H9 (cell line): Measurements from ENCODE around the genes ACSS2 and SPAG4.

GRCh38 chr20:34311337-34312088, 8.4 kb upstream of the AHCY start:
- PRO-cap, result bidirectional peak, plus-strand start at chr20:34311641, minus-strand start at chr20:34311643

DNA sequence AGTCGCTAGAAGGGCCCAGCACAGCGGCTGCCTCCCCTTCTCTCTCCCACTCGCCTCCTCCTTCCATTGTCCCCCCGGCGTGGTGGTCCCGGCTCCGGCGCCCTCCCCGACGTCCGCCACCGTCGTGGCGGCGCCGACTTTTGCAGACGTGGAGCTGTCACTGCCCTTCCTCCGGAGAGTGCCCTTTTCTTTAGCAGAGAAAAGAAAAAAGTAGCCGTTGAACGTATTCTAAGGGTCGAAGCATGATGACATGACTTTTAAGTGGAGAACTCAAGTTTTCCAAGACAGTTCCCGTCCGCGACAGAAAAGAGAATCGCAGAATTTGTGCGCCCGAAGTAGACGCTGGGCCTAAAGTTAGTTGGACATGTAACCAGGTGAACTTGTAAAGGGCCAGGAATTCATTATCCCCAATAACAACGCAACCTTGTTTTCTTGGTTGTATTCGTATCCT, 774 bp downstream of the ITCH start:
- PRO-cap, result unidirectional peak, minus-strand start at position 142 of the sequence

DNA sequence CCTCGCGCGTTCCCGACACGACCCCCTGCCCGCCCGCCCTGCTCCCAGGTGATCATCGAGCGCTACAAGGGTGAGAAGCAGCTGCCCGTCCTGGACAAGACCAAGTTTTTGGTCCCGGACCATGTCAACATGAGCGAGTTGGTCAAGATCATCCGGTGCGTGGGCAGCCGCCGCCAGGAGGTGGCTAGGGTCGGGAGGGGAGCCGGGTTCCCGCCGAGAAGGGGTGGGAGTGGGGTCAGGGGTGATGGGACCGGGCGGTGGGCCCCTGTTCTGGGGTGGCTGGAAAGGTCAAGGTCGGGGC, 731 bp downstream of the MAP1LC3A start:
- PRO-cap, result no peak

DNA sequence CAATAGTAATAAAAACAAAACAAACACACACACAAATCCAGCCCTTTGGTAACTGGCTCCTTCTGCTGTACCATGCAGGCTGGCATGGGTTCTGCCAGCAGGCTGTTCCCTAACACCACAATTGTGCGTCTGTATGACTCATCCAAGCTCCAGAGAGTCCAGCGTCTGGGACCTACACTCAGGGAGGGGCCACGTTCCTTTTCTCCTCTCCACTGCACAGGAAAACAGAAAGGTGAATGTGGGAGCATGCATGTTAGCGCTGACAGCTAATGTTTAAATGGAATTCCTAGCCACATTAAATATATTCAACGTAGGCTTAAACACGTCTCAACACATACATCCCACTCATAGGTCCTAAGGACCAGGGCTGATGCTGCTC, 20.7 kb downstream of the MAP1LC3A start:
- PRO-cap, result no peak

- PRO-cap, result no peak
These were observed 1.4 kb downstream of the TP53INP2 start for GRCh38 chr20:34705262-34706317.

DNA sequence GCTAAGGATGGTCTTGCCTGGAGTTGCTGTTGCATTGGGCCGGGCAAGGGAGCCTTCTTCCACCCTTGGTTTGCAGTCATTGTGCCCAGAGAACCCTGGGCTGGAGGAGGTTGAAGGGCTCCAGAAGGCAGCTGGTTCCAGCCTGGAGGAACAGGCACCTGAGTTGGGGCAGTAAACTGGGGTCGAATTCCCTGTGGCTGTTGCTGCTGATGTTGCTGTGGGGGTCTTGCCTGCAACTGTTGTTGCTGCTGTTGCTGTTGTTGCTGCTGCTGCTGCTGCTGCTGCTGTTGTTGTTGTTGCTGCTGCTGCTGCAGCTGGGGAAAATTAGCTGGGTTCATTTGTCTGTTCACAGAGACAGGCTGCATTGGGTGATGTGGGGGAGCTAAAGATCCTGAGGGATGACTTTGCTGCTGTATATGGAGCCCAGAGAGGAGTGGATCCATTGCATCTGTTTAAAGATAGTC, 53.5 kb downstream of the TP53INP2 start:
- PRO-cap, result no peak

GRCh38 chr20:34763156-34763709, 59.1 kb downstream of the TP53INP2 start:
- PRO-cap, result no peak

- PRO-cap, result bidirectional peak, plus-strand start at chr20:34876614, minus-strand start at chr20:34876263
These were observed at the start of gene ACSS2 for GRCh38 chr20:34876510-34877102. TSS of gene ACSS2 (plus strand) at chr20:34876612.

DNA sequence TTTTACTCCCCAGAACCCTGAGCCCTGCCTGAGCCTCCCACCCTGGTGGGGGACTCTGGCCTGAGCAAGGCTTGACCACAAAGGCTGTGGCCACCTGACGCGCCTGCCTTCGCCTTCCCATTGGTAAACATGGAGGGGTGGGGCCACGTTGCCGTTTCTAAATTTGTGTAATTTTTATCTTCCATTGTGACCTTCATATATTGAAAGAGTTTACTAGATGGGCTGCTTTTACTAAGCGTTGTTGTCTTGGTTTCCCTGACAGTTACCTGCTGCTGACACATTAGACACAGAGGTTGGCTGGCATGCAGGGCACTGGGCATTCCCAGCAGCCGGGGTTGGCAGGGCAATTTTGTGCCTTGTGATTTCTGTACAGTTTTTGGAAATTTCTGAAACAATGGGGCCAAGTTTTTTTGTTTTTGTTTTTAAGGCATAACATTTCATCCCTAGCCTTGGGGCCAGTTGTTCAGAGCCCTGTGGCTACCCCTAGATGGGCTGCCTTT, 27.0 kb downstream of the MYH7B start:
- PRO-cap, result no peak

DNA sequence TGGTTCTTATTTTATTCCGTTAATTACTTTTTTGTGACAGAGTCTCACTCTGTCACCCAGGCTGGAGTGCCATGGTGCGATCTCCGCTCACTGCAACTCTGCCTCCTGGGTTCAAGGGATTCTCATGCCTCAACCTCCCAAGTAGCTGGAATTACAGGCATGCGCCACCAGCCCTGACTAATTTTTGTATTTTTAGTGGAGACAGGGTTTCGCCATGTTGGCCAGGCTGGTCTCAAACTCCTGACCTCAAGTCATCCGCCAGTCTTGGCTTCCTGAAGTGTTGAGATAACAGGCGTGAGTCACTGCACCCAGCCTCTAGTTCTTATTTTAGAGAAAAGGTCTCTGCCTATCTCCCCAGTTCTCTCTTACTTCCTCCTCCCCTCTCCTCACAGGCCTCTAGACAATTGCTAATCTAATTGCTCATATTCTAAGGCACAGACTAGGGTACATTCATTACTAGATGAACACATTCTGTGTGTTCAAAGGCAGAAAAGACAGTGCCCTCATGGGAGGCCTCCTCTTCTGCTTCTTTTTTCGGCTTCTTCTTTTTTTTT, 27.0 kb downstream of the EDEM2 start:
- PRO-cap, result no peak

DNA sequence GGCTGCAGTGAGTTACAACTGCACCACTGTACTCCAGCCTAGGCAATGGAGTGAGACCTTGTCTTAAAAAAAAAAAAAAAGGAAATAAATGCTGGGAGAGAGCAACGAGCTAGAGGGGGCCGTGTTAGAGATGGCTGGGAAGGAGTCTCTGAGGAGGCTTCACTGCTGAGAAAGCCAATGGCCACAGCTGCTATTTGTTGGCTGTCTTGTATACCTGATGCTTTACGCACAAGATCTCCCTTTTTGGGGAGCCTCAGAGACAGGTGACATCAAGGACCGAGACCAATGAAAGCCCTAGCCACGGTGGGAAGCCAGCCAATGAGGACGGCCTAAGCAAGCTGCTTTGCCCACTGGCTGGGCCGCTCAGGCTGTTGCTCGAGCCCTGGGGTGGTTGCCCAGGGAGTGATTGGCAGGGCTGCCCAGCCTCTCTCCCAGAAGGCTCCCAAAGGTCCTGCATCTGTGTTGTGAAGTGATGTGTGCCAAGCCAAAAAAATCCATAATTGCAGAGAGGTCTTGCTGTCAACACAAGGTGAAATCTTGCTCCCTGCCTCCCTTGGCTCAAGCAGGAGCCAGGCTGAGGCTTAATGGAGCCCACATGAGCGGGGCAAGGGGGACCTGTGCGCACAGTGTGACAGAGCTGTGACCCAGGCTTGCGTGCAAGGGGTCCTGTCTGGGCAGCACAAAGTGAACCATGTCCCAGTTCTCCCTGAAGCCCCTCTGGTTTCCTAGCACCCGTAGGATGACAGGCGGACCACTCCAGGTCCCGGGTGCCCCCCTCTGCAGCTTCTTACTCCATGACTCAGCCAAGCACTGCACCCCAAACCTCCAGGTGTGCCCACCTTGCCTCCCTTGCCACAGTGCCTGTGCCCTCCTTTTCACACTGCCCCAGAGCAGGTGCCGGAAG, 4.3 kb downstream of the MMP24OS start:
- PRO-cap, result no peak

DNA sequence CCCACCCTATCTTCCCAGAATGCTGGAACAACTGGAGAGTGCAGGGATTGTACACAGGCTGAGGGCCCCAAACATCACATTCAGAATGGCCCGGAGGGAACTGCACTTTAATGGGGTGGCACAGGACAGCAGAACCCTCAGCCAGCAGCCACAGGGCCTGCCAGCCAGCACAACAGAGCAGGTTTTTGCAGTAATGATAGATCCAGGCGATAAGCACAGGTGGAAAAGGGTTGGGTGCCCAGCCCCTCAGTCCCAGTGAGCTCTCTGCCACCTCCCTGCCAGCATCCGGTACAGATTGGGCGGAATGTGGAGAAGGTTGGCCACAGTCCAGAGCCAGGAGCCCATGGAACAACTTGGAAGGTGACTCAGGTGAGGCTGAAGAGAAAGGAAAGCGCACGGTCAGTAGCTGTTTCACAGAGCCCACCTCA, 924 bp upstream of the MMP24OS start:
- PRO-cap, result no peak

DNA sequence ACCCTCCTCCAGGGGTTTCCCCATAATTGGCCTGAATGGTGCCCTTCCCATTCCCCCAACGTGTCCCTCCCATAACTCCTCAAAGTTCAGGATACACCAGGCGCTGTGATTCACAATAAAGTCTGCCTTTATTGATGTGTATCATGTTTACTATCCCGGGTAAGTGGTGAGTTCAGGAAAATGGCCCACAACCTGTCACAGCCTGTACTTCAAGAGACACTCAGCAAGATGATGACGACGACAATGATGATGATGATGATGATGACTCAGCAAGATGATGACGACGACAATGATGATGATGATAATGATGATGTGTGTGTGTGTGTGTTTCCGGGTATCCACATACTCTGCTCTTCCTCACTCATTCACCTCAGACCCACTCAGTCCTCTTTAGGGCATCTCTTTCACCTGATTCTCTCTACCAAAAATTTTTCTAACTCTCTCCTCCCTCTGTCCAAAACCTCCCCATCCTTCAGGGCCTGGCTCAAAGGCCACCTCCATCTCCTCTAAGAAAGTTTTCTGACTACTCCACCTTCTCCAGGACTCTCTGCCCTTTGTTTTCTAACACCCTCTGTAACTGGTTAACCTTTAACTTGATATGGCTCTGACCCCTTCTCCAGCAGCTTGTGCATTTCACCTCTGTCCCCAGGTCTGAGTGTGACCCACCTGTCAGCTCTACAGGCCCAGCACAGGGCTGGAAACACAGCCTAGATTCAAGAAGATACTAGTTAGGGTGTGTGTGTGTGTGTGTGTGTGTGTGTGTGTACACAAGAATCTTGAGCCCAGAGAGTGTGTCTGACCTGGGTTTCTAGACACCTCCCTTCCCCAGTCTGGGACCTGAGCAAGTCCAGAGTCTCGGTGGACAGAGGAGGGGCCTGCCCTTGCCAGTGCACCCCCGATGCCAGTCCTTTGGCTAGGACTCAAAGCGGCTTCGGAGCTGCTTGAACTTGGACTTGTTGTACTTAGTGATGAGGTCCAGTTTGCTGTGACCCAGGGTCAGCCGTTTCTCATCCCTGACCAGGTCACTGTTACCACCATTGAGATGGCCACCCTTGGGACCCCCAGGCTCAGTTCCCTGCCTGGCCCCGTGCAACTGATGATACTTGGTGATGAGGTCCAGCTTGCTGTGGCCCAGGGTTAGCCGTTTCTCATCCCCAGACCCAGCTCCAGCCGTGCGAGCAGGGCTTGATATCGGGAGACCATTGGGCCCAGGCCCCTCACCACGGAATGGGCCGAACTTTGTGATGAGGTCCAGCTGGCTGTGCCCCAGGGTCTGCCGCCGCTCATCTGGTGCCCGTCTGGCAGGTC, 1.5 kb upstream of the EIF6 start:
- PRO-cap, result no peak

DNA sequence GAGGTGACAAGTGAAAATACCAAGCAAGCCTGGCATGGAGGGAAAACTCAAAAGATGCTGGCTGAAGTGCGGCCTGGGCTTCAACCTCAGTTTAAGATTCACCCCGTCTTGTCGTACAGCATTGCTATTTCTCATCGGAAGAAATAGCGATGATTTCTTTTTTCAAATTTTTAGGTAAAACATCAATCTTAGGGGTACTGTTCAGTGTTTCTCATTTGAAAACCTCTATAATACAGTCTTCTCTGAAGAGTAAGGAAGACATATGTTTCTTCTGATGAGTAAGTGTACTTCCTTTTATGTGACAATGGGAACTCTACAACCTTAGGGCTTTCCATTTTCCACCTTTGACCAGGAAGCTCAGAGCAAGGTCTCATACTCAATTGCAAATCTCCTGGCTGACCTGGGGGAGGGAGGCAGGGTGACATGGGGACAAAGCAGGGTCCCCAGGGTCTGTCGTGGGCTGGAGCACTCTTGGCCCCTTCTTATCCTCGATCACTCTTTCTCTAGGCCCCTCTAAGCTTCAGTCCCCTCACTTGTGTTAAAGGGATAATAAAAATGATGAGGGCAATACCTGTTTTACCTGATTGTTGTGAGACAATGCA, 8.1 kb upstream of the FAM83C start:
- PRO-cap, result no peak

GRCh38 chr20:35493298-35493627, 36.2 kb downstream of the C20orf173 start:
- PRO-cap, result no peak

GRCh38 chr20:35556907-35557704, 15.2 kb downstream of the ERGIC3 start:
- PRO-cap, result no peak

DNA sequence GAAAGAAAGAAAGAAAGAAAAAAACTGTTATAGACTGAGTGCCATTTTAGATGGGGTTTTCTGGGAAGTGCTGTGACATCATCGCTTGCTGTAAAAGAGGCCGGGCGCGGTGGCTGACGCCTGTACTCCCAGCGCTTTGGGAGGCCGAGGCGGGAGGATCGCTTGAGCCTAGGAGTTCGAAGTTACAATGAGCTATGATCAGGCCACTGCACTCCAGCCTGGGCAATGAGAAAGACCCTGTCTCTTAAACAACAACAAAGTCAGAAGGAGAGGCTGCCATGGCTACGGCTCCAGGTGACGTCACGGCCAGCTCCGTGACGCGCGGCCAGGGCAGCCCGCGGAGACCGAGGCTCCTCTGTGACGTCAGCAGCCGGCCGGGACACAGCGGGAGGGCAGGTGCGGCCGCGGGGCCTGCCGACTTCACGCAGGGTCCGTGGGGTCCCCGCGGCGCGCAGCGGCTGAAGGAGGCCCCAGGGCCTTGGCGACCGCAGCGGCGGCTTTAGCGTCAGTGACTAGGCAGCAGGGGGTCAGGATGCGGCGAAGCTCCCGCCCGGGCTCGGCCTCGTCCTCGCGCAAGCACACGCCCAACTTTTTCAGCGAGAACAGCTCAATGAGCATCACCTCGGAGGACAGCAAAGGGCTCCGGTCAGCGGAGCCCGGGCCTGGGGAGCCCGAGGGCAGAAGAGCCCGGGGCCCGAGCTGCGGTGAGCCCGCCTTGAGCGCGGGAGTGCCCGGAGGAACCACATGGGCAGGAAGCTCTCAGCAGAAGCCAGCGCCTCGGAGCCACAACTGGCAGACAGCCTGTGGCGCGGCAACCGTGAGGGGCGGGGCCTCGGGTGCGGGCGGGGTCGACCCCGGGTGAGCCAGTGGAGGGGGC, at the start of gene SPAG4:
TSS of gene SPAG4 (plus strand) at position 358 of the 877 bp plus-strand sequence.
- PRO-cap, result bidirectional peak, plus-strand start at position 508 of the sequence, minus-strand start at position 510 of the sequence; unidirectional peak, minus-strand start at position 798 of the sequence

DNA sequence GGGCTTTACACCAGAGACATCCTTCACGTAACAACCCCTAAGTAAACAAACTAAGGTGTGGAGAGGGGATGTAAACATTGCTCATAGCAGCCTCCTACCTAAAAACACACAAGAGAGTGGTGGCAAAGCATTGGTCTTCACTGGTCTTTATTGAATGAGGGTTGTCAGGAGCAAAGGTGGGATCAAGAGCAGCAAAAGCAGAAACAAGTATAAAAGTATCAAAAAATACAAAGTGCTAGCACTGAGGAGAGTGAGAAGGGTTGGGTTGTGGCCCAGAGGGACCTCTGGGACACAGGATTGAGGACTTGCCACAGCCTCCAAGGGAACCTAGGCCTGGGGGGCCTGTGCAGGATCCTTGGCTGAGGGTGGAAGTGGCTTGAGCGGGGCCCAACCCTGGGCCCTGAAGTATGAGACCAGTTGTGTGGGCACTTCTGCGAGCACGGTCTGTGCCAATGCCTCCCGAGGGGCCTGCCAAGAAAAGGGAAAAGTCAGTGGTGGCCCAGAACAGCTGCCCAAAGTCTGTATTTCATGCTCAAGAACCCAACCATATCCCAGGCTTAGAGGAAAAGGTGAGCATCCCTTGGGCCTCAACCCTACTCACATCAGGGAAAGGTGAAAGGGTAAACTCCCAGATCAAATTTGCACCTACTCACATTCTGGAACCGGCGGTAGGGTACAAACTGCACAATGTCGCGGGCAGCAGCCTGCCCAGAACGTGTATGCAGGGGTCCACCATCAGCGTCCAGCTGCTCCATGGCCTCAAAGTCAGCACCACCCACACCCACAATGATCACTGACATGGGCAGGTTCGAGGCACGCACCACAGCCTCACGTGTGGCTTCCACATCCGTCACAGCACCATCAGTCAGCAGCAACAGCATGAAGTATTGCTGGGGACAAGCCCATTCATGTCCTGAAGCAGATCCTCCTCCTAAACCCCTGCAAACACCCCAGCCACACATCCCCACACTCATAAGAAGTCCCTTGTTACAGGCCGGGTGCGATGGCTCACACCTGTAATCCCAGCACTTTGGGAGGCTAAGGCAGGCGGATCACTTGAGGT, 10.6 kb downstream of the SPAG4 start:
- PRO-cap, result no peak

DNA sequence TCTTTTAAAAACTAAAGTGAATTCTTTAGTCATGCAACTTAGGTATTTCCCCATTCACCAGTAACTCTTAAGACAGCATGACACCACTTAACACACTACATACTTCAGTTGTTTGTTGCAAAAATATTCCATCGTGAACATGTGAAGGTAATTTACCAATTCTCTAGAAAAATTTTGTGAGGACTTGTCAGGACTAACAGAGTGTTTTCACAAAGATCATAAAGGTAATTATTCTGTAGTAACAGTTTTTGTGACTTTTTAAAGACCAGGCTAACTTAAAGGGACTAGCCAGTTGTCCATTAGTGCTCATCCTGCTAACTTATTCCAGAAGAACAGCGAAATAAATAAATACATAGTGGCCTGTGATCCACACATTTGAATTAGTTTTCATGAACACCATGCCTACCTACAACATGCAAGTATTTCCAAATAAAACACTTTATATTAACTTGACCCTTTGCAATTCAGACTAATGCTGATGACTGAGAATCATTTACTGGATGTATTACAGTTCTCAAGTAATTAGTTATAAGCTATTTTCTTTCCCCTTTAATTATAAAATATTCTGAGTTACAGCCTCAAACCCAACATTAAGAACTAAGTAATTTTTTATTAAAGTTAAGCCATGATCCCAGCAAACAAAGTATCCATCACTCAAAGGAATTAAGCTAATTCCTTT, 11.9 kb downstream of the RBM39 start:
- PRO-cap, result no peak

GRCh38 chr20:35743657-35744468, 1.8 kb upstream of the RBM39 start:
- PRO-cap, result no peak